Measurements from ENCODE around the genes HSPH1 and STARD13.

- PRO-cap: no peak
Observed at GRCh38 chr13:30739239-30739600, 3.9 kb downstream of the ALOX5AP start.

GRCh38 chr13:31090971-31091579 lies 70.6 kb downstream of the HSPH1 start:
- PRO-cap: no peak

DNA sequence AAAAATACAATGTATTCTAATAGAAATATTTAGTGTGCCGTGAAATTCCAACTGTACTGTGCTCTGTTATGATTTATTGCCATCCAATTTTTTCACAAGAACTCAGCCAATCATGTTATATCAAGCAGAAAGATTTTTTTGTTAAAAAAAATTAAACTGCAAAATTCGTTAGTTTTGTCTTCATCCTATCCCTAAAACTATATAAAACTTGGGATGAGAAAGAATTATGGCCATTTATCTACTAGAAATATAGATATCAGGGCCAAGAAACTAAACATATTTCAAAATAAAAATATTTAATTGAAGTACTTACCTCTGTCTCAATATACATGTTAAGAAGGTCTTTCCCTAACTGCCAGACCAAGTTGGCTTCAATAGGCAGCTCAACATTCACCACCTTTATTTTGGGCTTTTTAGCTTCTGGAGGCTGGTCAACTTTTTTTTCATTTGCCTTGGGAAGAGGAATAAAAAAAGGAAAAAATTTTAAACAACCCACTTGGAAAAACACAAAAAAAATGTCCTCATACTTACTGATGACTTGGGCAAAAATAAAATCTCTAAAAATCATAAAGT lies 20.8 kb downstream of the HSPH1 start:
- PRO-cap: no peak

DNA sequence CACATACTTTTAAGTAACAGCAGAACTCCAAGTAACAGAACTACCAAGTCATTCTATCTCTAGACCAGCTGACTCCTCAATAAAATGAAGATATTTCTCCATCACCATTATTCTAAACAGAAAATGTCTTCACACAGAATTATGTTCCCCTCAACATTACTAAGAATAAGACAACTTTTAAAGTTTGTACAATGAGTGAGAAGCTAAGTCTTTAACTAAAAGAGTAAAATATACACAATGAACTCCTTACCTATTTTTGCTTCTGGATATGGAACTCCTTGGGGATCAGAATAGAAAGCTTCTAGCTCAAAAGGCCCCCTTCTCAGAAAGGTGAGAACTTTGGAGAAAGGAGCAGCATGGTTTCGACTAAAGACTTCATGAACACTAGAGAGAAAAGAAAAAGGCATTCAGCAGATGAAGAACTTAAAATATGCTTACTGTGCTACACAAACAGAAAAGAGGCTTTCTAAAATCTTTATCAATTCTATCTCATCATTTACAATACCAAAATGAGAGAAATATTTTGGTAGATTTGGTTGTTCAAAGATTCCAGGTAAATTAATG lies 13.9 kb downstream of the HSPH1 start:
- PRO-cap: no peak

GRCh38 chr13:31161286-31162096 lies at the start of gene HSPH1:
Gene HSPH1, minus strand, starts transcription at chr13:31161904.
- PRO-cap: unidirectional peak, minus-strand start at chr13:31161699; bidirectional peak, plus-strand start at chr13:31162207, minus-strand start at chr13:31161862

GRCh38 chr13:31320642-31321347 lies 121.0 kb downstream of the B3GLCT start:
- PRO-cap: no peak

DNA sequence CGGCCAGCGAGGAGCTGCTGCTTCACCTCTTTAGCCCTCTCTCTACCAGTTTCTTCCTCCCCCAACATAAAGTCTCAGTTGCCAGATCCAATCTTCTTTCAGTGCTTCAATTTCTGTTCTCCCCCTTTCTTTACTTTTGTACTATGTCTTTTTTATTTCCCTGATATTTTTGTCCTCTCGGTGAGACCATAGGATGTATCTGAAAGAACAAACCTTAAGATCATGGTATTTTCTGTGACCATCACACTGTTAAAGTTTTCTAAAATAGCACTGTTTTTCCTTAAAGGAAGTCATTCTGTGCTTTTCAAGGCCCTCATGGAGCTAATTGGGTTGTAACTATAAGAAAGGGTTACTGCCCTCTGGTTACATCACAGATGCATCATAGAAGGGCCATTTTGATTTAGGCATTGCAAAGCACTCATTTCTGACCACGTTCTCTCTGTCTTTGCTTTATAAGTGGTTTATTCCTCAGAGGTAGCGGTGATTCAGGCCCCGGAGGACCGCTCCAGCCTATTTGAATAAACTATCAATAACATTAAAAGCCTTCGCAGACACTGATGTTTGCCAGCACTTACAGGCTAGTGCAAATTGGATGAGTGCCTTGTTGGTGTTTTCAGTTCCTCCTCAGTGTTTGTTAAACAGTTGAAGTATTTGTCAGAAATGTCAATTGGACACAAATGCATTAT lies 120.0 kb downstream of the RXFP2 start:
- PRO-cap: no peak

- PRO-cap: no peak
Observed at GRCh38 chr13:31950362-31950893, 81.1 kb upstream of the FRY start.

GRCh38 chr13:32159195-32159520 lies 127.6 kb downstream of the FRY start:
- PRO-cap: no peak

DNA sequence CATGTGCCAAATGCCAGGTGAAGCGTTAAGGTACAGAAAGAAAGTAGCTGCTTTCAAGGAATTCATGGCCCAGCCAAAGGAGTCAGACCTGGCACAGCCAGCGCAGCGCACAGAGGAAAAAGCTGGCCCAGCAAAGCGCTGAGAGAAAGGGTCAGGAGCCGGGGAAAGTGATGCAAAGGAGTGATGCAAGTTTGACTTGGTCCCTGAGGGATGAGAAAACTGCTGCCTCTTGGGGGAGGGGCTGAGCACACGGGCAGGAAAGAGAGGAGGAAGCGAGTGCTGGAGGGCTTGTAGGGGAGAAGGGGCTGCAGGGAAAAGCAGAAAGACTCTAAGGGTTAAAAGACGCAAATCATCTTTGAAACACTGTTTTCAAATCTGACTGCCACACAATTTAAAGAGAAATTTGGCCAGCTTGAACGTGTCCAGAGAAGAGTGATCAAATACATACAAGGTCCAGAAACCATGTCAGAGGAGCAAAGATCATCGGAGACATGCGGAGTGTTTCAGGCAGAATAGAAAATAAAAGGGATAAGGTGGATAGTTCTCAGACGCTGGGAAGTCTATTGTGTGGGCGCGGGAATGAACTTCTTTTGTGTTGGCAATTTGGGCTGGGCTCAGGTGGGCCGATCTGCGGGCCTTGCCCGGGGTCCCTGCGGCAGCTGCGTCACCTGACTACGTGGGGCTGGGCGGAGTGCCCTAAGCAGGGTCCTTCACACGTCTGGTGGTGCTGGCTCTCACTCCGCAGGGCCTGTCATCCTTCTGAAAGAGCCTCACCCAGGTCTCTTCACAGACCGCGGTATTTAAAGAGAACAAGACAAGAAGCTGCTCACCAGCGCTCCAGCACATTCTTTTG lies 18.2 kb downstream of the N4BP2L1 start:
- PRO-cap: bidirectional peak, plus-strand start at position 256 of the sequence, minus-strand start at position 121 of the sequence

GRCh38 chr13:32414416-32415016 lies 13.4 kb downstream of the N4BP2L1 start:
- PRO-cap: no peak

- PRO-cap: no peak
Observed at GRCh38 chr13:32425211-32425536, 2.8 kb downstream of the N4BP2L1 start.

- PRO-cap: no peak
Observed at GRCh38 chr13:32530476-32531182, 8.0 kb downstream of the N4BP2L2 start.

GRCh38 chr13:32537602-32537834 lies 1.1 kb downstream of the N4BP2L2 start:
- PRO-cap: no peak

- PRO-cap: no peak
Observed at GRCh38 chr13:32587766-32588224, 1.5 kb downstream of the PDS5B start.

- PRO-cap: unidirectional peak, plus-strand start at chr13:33016099
Observed at GRCh38 chr13:33015837-33016369, 320 bp upstream of the KL start.

DNA sequence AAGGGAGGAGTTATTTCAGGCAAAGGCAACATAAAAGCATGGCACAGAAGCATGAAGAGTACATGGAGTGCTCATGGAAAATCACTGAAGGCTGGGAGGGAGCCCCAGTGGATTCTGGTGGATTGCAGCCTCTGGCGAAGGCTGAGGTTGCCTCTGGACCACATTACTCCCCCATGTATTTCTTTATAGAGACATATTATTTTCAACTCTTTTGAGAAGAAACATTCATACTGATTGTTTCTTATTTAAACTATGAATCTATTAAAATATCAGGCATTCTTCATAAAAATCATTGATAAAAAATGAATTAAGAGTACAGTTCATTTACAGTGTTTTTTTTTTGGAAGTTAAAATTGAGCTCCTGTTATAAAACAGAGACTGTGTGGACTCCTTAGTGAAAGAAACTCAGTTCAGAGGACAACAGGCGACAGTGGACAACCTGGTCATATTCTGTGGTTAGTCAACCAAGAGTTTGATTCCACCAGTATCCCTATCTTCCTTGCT lies 57.4 kb downstream of the STARD13 start:
- PRO-cap: no peak

DNA sequence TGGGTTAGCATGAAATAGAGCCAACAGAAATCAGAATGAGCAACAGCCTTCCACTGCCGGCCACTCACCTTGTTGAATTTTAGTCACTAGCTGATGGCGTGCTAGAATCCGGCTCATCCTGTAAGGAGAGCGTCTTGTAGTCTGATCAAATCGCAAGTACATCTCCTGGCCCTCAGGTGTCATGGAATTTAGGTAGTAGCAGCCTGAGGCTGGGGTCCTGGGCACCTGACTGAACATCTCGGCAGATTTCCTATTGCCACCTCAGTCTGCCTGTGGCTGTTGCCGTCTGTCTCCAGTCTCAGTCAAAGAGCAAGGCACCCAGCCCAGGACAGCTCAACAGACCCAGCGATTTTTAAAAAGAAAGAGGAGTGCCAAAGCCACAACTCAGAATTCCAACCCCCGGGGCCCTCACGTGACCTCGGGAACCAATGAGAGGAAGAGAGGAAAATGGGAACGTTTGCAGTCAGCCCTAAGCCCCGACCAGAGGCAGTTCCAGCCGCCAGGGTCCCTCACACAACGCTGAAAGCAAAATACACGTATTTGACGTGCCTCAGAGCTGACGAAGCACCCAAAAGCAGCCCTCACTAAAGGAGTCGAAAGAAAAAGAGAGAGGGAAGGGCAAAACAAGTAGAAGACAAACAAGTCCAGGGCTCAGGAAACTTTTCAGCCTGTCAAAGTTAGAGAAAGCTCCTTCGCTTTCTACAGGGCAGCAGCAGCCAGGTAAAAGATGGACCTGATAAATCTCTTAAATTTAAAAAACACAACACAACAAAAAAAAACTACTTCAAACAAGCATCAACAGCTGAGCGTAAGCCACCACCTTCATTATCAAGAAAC lies at the start of gene STARD13:
Gene STARD13 (minus strand): TSS at position 354 of the 837 bp plus-strand sequence.
- PRO-cap: bidirectional peak, plus-strand start at position 489 of the sequence, minus-strand start at position 311 of the sequence

- PRO-cap: no peak
Observed at GRCh38 chr13:33322086-33322820, 36.7 kb upstream of the STARD13 start.

- PRO-cap: no peak
Observed at GRCh38 chr13:33325177-33325684, 39.7 kb upstream of the STARD13 start.